GM06990 (cell line): ENCODE results near the gene FHOD1.

DNA sequence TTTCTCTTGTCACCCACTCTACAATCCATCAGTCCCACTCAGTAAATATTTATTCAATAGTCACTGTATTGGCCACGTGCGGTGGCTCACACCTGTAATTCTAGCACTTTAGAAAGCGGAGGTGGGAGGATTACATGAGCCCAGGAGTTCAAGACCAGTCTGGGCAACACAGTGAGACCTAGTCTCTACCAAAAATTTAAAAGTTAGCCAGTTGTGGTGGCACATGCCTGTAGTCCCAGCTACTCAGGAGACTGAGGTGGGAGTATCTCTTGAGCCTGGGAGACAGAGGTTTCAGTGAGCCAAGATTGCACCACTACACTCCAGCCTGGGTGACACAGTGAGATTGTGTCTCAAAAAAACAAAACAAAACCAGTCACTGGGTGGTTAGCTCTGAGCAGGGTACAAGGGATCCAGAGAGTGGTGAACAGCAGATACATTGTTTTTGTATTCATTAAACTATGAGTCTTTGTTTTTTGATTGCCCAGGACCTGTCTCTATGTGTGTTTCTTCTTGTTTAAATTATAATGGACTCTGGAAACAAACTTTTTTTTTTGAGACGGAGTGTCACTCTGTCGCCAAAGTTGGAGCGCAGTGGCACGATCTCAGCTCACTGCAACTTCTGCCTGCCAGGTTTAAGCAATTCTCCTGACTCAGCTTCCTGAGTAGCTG is 6.9 kb downstream of the PHAF1 start:
- RRBS: no CpG with 5 or more reads among the region's 7 CpGs

GRCh38 chr16:67146412-67146775 is 4.4 kb downstream of the B3GNT9 start:
- RRBS: no CpG with 5 or more reads among the region's 3 CpGs

DNA sequence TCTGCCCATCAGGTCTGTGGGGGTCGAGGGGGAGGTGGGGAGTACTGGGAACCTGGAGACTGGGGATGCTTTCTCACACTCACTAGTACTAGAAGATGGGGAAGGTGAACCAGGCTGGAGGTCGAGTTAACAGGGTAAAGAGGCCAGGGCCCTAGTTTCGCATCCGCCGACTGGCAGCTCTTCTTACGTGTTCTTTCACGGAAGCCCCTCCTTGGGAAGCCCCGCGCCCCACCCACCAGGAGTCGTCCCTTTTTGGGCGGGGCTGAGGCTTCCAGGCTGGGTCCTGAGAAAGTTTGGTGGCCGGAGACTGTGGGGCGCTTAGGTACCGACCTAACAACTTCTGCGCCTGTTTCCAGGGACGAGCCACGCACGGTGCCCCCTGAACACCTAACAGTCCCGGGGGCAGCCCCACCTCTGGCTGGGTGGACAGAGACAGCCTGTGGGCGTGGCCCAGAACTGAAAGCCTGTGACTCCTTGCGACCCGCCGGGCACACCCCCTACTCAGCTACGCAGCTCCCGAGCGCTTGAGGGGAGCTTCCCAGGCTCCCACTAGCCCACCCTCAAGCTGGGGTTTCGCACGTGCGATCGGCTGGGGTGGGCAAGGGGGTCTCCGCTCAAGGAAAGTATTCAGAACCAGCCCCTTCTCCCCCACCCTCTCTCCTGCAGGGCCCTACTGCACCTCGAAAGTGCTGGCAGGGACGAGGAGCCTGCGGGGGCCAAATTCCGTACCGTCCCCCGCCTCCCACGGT is 590 bp downstream of the TRADD start:
- RRBS: 4% methylated on average over 9 of the region's 38 CpGs

DNA sequence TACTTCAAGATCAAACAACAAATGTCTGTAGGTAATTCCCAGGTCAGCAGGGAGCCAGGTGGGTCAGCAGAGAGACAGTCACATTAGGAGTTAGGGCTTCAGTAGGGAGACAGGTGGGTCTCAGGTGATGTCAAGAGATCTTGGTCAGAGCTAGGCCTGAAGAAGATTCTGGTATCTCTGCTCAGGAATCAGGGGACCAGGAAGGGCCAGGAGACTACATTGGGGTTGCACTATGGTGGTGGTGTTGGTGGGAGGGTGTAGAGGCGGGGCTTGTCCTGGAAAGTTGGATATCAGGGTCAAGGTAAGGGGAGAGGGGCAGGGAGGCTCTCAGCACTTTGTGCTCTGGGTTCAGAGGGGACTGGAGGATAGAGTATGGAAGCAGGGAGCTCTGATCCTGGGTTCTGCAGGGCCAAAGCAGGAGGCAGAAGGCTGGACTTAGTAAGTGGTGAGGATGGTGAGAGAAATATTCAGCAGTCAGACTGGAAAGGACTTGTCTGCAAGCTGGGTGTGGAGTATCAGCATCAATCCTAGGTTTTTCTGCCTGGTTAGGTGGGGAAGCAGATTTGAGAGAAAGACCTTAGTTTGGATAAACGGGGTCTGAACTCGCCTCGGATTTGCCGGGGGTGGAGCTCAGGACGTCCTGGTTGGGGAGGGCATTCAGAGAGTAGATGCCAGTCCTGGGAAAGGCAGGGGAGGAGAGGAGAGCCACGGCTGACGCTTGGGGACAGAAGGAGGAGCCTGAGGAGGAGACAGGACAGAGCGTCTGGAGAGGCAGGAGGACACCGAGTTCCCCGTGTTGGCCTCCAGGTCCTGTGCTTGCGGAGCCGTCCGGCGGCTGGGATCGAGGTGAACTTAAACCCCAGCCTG is 8.9 kb downstream of the HSF4 start:
- RRBS: no CpG with 5 or more reads among the region's 16 CpGs

DNA sequence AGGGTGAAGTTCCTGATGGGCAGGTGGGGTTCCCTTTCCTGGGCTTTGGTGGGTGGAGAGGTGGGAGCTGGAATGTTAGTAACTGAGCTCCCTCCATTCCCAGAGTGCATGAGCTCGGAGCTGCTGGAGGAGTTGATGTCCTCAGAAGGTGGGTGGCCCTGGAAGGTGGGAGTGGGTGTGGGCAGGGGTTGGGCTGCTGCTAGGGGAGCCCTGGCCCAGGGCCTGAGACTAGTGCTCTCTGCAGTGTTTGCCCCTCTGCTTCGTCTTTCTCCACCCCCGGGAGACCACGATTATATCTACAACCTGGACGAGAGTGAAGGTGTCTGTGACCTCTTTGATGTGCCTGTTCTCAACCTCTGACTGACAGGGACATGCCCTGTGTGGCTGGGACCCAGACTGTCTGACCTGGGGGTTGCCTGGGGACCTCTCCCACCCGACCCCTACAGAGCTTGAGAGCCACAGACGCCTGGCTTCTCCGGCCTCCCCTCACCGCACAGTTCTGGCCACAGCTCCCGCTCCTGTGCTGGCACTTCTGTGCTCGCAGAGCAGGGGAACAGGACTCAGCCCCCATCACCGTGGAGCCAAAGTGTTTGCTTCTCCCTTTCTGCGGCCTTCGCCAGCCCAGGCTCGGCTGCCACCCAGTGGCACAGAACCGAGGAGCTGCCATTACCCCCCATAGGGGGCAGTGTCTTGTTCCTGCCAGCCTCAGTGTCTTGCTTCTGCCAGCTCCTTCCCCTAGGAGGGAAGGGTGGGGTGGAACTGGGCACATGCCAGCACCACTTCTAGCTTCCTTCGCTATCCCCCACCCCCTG is 961 bp upstream of the ELMO3 start:
- RRBS: no CpG with 5 or more reads among the region's 17 CpGs

DNA sequence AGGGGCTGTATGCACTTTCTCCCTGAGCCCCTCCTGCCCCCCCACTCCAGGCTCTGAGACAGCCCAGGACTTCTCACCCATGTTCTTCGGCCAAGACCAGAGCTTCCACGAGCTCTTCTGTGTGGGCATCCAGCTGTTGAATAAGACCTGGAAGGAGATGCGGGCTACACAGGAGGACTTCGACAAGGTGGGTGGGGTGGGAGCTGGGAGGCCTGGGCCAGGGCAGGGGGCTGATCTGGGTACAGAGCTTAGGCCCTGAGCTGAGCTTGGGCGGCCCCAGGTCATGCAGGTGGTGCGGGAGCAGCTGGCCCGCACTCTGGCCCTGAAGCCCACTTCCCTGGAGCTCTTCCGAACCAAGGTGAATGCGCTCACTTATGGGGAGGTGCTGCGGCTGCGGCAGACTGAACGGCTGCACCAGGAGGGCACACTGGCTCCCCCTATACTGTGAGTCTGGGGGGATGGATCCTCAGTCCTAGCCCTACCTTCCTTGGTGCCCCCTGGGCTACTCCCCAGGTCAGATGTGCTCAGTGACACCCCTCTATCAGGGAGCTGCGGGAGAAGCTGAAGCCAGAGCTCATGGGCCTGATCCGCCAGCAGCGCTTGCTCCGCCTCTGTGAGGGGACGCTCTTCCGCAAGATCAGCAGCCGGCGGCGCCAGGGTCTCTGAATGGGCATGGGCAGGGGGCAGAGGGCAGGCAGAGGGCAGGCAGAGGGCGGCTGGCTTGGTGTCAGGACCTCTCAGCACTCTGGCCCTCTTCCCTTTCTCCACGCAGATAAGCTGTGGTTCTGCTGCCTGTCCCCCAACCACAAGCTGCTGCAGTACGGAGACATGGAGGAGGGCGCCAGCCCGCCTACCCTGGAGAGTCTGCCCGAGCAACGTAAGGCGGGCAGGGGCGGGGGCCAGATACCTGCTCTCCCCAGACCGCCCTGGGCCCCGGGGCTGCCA is 3.7 kb downstream of the ELMO3 start:
- RRBS: 93% methylated on average over 1 of the region's 32 CpGs

DNA sequence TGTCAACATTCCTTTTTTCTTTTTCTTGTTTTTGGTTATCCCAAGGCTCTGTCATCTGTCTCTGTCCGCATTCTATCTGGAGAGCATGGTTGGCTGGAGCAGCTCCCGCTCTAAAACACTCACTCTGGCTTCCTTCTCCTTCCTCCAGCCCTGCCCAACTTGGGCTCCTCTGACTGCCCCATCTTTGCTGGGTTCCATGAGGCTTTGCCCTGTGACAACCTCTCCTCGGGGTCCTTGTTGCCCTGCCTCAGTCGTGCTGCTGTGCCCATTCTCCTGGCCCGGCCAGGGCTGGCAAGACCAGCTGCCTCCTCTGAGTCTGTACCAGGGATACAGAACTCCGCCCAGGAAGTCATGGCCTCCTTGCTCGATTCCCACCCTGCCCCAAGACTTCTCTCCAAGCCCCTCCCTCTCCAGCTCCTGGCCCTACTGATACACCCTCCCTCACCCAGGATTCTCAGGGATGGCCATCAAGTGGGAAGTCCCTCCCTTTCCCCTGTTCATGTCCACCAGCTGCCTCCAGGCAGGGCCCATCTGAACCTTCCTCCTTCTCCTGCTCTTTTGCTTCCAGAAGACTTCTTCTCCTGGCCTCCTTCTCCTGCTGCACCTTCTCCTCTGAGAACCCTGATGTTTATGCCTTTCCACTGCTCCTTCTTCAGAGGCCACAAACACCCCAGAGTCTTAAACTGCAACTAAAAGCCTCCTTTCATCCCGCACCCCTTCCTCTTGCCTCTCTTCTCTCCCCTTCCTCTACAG is 11.2 kb upstream of the TMEM208 start:
- RRBS: no CpG with 5 or more reads among the region's 8 CpGs

DNA sequence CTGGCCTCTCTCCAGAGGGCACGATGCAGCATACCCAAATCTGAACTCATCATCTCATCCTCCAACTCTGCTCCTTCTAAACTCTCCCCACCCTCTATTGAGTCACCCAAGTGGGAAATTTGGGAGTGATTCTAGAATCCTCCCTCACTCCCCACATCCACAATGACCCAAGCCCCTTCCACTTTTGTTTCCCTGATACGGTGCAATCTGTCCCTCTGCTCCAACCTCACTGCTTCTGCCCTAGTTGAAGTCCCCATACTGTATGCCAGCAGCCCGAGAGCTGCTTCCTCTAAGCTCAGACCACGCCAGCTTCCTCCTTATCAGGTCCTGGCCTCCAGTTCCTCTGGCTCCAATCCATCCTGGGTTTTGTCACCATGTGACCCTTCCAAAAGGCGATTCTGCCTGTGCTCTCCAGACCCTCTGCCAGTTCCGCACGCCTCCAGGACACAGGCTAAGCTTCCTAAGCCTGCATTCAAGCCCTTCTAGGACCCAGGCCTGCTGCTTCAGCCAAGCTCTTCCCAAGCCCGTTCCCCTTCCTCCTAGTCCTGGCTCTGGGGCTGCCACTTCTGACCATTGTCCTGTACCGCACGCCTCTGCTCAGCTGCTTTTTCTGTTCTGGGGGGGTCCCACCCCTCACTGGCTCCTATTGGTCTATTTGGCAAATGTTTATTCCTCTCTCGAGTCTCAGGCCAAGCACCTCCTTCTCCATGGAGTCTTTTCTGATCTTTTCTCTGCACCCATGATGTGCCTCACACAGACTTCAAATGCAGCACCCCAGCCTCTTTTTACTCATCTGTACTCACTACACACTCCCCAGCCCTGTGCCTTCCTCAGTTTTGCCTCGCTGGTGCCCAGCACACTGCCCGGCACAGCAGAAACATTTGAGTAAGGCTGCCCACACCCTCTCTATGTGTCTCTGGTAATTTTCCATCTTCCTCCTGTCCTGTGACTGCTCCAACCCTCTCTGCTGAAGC is 9.8 kb upstream of the TMEM208 start:
- RRBS: no CpG with 5 or more reads among the region's 13 CpGs

GRCh38 chr16:67247095-67248019 is at the start of gene FHOD1:
TSS of gene FHOD1 (minus strand) at chr16:67247481.
- RRBS: 5% methylated on average over 39 of the region's 67 CpGs

- RRBS: no CpG with 5 or more reads among the region's 9 CpGs
These were observed 11.4 kb upstream of the TPPP3 start for GRCh38 chr16:67404581-67405231.

GRCh38 chr16:67426977-67427334 is 4.0 kb upstream of the HSD11B2 start:
- RRBS: no CpG with 5 or more reads among the region's 7 CpGs

DNA sequence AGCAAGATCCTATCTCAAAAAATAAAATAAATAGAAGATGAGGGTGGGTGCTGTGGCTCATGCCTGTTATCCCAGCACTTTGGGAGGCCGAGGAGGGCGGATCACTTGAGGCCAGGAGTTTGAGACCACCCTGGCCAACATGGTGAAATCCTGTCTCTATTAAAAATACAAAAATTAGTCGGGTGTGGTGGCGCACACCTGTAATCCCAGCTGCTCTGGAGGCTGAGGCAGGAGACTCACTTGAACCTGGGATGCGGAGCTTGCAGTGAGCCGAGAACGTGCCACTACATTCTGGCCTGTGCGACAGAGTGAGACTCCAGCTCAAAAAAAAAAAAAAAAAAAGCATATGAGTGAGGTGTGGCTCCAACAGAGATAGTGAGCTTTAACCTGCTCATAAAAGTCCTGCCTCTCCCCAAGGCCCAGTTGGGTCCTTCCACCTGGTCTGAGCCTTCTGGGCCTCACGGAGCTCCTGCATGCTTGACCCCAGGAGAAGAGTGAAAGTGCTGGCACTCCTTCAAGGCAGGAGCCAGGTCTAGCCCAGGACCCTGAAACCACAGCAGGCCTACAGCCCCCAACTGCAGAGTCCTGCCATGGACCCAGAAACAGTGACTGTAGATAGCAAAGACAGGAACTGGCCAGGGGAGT is 17.5 kb downstream of the HSD11B2 start:
- RRBS: no CpG with 5 or more reads among the region's 9 CpGs

GRCh38 chr16:67451754-67452379 is 20.9 kb downstream of the HSD11B2 start:
- RRBS: no CpG with 5 or more reads among the region's 1 CpG

GRCh38 chr16:67461634-67462566 is 19.1 kb downstream of the ATP6V0D1 start:
- RRBS: no CpG with 5 or more reads among the region's 12 CpGs

DNA sequence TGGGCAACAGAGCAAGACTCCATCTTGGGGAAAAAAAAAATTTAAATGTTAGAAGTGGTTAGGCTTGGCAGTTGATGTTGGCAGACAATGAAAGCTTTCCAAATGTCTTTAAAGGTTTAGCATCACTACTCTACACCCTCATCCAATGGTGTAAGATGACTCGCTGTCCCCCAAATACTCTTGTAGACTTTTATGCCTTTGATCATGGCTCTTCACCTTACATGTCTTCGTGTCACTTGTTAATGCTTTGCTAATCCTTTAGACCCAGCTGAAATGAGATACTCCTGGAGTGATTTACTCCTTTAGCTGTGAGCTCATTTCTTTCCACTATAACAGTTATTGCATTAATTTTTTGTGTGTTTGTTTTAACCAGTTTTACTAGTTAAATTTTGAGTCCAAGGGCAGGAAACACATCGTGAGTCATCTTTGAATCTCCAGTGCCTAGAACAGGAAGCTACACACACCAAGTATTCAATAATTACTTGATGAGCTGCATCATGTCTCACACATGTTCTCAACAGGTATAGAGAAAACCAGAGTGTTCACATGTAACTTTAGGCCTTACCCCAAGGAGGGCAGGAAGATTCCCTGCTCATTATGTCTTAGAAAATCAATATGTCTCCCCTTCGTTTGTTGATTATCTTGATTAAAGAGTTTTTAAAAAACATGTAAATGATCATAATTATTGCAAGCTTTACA is 6.5 kb upstream of the CTCF start:
- RRBS: no CpG with 5 or more reads among the region's 4 CpGs

GRCh38 chr16:67676456-67677077 is 10.0 kb downstream of the C16orf86 start:
- RRBS: no CpG with 5 or more reads among the region's 6 CpGs

- RRBS: no CpG with 5 or more reads among the region's 3 CpGs
These were observed 2.4 kb downstream of the RANBP10 start for GRCh38 chr16:67803920-67804470.

GRCh38 chr16:67827851-67828785 is 14.0 kb upstream of the THAP11 start:
- RRBS: no CpG with 5 or more reads among the region's 17 CpGs

DNA sequence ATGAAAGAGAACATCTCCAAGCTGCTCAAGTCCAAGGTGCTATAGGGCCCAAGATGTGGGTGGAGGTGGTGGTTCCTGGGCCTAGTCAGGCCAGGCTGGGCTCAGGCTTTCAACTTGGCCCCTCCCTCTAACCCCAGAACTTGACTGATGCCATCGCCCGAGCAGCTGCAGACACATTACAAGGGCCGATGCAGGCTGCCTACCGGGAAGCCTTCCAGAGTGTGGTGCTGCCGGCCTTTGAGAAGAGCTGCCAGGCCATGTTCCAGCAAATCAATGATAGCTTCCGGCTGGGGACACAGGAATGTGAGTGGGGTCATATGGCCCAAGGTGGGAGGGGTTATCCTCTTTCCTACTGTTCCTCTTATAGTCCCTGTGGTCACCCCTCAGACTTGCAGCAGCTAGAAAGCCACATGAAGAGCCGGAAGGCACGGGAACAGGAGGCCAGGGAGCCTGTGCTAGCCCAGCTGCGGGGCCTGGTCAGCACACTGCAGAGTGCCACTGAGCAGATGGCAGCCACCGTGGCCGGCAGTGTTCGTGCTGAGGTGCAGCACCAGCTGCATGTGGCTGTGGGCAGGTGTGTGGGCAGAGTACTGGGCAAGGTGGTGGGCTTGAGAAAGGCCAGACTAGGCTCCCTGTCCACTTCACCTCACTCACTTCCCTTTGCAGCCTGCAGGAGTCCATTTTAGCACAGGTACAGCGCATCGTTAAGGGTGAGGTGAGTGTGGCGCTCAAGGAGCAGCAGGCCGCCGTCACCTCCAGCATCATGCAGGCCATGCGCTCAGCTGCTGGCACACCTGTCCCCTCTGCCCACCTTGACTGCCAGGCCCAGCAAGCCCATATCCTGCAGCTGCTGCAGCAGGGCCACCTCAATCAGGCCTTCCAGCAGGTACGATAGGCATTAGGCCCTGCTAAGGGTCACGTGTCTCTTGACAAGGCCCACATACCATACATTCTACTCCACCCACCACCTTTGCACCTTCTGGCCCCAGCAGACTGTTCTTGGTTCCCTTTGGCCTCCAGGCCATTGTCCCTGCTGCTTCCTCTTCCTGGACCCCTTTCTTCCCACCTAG is 2.1 kb upstream of the NRN1L start:
- RRBS: 100% methylated on average over 1 of the region's 20 CpGs